Camera-type eye (tissue), 1 donor: ENCODE results near the gene TRIM17.

- RAMPAGE, long total RNA = no peak
Measured at GRCh38 chr1:228288637-228288991, 80.8 kb downstream of the OBSCN start.

GRCh38 chr1:228367637-228368592 lies 38.7 kb downstream of the TRIM11 start:
- RAMPAGE, long total RNA = no peak

GRCh38 chr1:228368859-228369517 lies 37.6 kb downstream of the TRIM11 start:
- RAMPAGE, long total RNA = no peak

DNA sequence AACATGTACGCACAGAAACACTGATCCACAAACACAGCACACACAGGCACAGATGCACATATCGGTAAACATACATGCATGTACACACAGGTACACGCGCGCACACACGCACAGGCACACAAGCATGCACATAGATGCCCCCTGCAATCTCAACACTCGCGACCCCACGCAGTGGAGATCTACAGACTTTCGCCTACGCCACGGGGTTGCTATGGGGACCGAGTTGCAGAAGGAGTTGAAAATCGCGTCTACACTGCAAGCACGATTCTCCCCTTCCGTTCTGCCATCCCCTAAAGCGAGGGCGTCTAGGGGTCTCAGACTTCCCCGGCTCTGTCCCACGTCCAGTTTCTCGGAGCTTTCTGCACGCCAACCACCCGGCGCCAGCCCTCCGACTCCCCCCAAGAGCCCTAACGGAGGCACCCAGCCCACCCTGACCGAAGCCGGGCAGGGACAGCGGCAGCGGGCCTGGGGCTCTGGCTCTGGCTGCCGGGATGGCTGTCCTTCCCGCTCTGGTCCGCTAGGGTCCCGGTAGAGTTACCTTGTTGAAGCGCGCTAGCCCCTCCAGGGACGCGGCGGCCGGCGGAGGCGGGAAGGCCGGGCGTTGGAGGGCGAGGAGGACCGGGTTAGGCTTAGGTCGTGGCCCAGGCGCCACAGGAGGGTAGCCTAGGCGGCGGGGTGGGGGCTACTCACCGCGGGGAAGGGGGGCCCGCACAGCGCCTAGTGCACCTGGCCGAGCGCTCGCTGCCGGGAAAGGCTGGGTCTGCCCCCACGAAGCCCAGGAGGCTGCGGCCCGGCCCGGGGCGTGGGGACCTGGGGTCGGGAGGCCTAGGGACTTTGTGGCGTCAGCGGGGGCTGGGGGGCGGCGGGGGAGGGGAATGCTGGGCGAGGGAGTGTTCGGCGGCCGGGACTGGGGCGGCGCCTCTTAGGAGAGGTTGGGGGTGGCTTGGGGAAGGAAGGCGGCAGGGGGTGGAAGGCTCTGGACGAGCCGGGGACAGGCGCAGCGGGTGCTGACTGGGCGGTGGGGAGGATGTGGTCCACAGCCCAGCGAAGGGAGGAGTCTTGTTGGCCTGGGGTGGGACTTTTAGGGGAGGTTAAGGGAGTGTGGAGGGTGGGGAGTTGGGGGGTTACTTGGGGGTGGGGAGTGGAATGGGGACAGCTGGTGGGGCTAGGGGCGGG lies at the start of gene TRIM17:
TSS of gene TRIM17 (minus strand) at position 1,013 of the 1,176 bp plus-strand sequence.
- RAMPAGE, long total RNA = no peak

DNA sequence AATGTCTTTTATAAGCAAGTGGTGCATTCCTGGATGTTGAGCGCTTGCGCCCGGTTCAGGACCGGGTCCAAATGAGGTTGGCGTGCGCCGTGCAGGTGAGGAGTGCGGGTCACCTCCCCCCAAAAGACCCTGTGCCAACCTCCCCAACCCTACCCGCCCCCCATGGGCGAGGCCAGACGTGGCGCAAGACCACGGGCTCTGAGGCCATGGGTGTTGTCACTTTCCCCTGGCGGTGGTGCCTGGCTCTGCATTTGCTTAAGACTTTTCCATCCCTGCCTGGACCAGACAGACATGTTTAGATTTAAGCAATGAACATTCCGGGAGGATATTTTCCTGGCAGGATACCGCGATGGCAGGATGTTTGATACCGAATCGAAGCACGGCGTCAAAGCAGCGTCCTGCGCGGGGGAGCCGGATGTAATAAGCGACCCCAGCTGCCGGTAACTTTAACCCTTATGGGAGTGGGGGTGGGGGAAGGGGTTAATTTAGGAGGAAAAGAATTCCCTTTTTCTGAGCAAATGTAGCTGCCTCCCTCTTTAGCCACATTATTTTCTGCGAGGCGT lies 1.3 kb downstream of the H2BC26 start:
- RAMPAGE, long total RNA = no peak

- RAMPAGE, long total RNA = no peak
Measured at GRCh38 chr1:228463553-228464110, 5.7 kb downstream of the H2BC26 start.

DNA sequence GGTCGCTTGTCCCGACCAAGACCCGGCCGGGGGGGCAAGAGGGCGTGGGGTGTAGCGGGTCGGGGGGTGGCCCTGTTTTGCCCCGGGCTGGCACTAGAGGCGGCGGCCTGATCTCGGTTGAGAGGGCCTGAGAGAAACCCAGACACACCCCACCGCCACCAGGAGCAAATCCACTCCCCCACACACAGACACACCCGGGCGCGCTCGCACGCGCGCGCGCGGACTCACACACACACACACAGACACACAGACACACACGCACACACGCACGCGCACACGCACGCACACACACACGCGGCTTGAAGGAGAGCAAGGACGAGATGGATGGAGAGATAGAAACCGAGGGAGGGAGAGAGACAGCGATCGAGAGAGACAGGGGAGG lies 97.7 kb upstream of the RHOU start:
- RAMPAGE, long total RNA = no peak

GRCh38 chr1:228722200-228722805 lies 13.0 kb upstream of the RHOU start:
- RAMPAGE, long total RNA = no peak

- RAMPAGE, long total RNA = no peak
Measured at GRCh38 chr1:228735748-228736542, 666 bp downstream of the RHOU start.

- RAMPAGE, long total RNA = no peak
Measured at GRCh38 chr1:228768009-228768561, 32.8 kb downstream of the RHOU start.

DNA sequence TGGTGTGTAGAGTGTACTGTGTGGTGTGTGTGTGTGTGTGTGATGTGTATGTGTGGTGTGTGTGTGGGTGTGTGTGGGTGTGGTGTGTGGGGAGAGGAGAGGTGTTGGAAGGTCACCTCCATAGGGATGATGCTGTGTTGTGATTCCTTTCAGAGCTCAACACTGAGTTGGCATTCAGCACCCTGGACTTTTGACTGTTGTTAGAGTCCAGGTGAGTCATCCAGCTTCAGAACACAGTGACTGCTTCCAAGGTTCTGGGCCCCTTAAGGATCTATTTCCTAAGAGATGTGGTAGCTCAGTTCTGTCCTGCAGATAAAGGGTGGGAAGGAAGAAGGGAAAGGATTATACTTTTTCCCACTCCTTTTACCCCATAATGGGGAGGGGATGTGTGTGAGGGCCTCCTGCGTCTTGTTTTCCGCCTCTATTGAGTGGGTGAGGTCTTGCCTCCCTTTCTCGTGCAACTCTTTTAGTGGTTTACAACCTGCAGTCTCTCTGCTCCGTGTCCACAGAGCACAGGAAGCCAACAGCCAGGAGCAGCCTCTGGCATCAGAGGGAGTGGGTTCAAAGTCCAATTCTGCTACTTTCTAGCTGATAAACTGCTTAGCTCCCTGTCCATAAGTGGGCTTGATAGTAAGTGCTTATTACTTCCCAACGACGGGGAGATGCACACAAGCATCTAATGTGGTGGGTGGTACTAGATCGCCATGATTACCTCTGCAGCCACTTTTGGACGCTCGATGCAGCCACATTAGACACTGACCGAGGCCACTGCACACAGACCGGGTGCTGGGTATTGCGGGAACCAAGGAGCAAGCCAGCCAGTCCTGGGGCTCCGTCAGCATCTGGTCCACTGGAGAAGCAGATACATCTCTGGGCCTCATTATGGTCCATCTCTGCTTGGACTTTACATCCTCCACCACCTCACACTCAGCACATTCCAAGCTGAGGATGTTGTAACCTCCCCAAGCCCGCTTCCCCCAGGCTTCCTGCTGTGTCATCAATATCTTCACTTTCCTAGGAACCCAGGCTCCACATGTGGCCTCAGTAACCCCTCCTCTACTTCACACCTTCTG lies 47.9 kb downstream of the RHOU start:
- RAMPAGE, long total RNA = no peak

- RAMPAGE, long total RNA = no peak
Measured at GRCh38 chr1:228810055-228810774, 74.9 kb downstream of the RHOU start.

DNA sequence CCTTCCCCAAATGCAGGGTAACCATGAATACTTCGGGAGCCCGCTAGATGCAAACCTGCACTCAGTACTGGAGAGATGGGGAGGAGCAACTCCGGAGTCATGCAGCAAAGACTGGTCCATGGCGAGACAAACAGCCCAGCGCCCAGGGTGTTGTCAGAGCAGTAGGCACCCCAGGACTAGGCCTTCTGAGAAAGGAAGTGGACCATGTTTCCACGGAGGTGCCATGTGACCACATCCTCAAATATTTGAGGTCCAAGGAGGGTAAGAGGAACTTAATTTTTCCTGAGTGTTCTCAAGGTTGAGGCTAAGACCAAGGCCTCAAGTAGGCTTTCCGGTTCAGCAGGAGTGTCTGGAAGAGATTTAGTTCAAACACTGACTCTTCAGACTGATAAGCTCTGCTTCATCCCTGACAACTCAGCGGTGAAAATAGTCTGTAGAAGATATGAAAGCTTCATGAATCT lies 186.2 kb downstream of the RHOU start:
- RAMPAGE, long total RNA = no peak

DNA sequence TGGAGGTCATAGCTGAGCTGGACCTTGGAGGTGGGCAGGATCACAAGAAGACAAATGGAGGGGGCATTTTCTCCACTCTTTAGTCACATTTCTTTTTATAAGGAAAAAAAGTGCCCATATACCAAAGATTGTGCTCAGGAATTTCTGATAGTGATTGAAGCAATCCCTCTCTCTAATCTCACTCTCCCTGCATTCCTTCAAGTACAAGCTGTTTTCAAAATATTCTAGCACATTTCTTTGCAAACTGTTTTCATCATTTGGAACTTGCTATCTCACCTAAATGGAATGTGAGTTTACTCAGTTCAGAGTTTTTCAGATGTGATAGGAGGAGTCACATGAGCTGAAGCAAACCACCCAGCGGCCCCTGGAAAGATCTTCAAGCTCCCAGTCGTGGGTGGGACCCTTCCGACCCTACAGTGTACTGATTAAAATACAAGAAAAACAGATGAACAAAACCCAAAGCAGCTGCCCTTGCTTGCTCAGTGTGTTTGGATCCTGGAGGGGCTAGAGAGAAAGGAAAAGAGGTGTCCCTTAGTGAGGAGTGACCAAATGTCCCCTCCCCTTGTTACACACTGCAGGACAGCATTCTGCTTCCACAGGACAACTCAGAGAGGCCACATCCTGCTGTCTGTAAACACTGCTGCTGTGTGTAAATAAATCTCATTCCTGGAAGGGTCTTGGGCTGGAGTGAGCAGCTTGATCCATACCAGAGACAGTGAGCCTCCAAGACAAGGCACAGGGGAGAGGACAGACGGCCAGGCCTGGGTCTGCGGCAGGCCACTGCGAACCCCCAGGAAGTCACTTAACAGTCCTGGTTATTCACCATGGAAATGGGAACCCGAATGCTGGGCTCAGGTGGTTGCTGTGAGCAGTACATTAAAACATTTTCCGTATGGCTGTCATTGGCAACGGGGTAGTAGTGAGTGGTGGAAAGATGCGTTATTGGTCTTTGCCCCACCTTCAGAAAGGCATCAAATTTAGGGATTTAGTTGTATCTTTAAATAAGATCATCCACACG lies 229.1 kb downstream of the RHOU start:
- RAMPAGE, long total RNA = no peak

- RAMPAGE, long total RNA = no peak
Measured at GRCh38 chr1:229015645-229016138, 255.2 kb upstream of the RAB4A start.

GRCh38 chr1:229019351-229020328 lies 251.3 kb upstream of the RAB4A start:
- RAMPAGE, long total RNA = no peak

DNA sequence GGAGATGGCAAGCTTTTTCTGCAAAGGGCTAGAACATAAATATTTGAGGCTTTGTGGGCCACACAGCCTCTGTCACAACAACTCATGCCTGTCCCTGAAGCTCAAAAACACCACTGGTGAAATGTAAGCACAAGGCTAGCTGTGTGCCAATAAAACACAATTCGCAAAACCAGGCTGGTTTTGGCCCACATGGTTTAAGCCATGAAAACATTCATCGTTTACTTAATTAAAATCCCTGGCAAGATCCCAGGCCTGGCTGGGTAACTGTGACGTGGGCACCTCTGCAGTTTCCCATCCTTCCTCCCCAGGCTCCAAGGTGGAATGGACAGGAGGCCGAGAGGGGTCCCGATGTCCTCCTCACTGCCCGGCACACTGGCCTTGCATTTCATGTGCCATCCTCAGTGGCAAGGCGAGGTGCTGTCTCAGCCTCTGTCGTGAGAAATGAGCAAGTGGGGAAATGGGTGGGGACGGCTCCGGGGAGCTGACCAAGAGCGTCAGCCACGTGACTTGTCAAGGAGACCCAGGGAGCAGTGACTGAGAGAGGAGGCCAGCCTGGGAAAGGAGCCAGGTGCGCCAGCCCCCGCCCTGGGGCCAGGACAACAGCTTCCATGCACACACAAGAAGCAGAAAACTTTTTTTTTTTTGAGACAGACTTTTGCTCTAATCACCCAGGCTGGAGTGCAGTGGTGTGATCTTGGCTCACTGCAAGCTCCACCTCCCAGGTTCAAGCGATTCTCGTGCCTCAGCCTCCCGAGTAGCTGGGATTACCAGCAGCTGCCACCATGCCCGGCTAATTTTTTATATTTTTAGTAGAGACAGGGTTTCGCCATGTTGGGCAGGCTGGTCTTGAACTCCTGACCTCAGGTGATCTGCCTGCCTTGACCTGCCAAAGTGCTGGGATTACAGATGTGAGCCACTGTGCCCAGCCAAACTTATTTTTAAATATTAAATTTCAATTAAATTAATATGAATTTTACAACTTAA lies 153.0 kb upstream of the RAB4A start:
- RAMPAGE, long total RNA = no peak

DNA sequence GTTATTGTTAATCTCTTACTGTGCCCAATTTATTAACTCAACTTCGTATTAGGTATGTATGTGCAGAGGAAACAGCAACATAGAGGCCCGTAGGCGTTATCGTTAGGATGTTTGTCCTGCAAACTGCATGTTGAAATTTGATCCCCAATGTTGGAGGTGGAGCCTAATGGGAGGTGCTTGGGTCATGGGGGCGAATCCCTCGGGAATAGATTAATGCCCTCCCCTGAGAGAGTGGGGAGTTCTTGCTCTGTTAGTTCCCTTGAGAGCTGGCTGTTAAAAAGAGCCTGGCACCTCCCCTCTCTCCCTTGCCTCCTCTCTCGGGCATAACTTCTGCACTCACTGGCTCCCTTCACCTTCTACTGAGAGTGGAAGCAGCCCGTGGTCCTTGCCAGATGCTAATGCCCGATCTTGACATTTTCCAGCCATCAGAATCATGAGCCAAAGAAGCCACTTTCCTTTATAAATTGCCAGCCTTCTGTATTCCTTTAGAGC lies 149.0 kb upstream of the RAB4A start:
- RAMPAGE, long total RNA = no peak

- RAMPAGE, long total RNA = no peak
Measured at GRCh38 chr1:229171954-229172329, 99.0 kb upstream of the RAB4A start.

- RAMPAGE, long total RNA = no peak
Measured at GRCh38 chr1:229221065-229222342, 49.4 kb upstream of the RAB4A start.